Ovary (tissue), 7 donors: Measurements from ENCODE around the genes H2BC17 and GPX6.

GRCh38 chr6:27477814-27478408 is 5.0 kb upstream of the ZNF184 start:
- PRO-cap, 7 experiments: peak in 2 of 7 experiments; most common plus-strand start chr6:27478107 (in 1); most common minus-strand start chr6:27478093 (in 1)
- RAMPAGE, long total RNA, 2 experiments: no peak in any of the 2 experiments

GRCh38 chr6:27478409-27479246 is 5.7 kb upstream of the ZNF184 start:
- PRO-cap, 7 experiments: peak in 7 of 7 experiments; most common plus-strand start chr6:27479209 (in 5); most common minus-strand start chr6:27478827 (in 5)
- RAMPAGE, long total RNA, 2 experiments: no peak in any of the 2 experiments

- PRO-cap, 7 experiments: no peak in any of the 7 experiments
- RAMPAGE, long total RNA, 2 experiments: no peak in any of the 2 experiments
These were observed 6.9 kb upstream of the ZNF184 start for GRCh38 chr6:27479851-27480250.

DNA sequence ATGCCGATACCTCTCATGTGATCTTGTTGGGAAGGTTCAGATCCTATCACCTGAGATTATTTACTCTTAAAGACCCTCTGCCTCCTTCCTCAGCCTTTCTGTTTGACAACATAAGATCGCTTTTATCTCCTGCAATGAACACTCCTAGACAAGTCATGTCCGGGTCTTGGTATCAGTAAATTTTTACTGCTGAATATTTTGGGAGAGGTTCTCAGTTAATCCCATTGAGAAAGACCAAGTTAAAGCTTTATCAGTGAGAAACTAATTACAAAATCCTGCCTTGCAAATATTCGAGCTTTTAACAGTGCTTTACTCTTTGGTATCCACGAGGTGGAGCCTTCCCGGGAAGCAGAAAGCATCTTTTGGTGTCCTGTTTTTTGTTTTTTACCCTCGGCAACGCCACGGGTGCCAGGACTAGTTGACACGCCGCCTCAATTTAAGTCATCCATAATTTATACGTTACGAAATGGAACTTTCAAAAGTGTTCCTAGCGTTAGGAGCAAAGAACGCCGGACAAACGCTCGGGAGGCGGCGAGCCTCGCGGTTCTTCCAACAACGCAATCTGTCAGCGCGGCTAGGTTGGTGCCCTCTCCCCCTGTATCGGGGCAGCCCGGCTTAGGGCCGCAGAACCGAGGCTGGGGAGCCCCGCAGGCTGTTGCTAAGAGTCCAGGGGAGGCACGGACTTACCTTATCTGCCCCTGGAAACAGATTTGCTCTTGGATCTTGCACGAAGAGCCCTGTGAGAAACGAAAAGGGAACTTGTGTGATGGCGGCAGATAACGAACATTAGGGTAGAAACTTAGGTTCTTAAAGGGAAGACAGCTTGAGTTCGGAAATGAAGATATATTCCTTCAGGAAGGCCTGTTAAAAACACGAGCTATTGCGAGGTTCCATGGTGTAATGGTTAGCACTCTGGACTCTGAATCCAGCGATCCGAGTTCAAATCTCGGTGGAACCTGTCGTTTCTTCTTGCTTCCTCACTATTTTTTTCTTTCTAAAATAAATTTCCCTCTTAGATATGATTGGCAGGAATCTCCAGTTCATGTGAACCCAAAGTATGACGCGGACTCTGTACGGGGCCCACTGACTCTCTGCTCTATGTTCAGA is 46.1 kb upstream of the ZNF184 start:
- PRO-cap, 7 experiments: peak in 7 of 7 experiments; most common plus-strand start position 387 of the sequence (in 5); most common minus-strand start position 564 of the sequence (in 4)
- RAMPAGE, long total RNA, 2 experiments: no peak in any of the 2 experiments

GRCh38 chr6:27544223-27544645 is 71.3 kb upstream of the ZNF184 start:
- PRO-cap, 7 experiments: no peak in any of the 7 experiments
- RAMPAGE, long total RNA, 2 experiments: no peak in any of the 2 experiments

DNA sequence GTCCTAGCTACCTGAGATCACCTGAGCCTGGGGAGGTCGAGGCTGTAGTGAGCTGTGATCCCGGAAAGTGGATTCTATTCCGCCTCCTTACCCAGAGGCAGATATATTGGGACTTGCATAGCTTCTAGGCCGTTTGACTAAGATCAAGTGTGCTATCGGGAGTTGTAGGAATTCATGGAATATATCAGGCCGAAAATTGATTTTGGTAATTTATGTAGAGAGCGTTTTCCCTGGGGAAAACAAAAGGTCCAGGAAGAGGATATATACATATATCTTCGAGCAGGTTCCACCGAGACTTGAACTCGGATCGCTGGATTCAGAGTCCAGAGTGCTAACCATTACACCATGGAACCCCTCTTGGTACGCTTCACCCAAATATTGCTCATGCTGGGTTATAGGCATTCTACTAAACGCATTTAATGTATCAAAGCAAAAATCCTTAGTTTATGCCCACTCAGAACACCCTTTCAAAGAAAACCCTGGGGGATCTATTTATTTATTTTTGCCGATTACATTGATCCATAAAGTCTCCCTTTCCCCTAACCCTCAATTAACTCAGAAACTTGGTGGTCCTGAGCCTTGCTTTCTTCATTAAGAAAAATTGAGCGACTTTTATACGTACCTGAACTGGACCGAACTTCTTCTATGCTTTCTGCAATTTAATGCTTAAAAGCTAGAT is 74.7 kb upstream of the ZNF184 start:
- PRO-cap, 7 experiments: no peak in any of the 7 experiments
- RAMPAGE, long total RNA, 2 experiments: no peak in any of the 2 experiments

- PRO-cap, 7 experiments: no peak in any of the 7 experiments
- RAMPAGE, long total RNA, 2 experiments: no peak in any of the 2 experiments
These were observed 387 bp downstream of the H2AC13 start for GRCh38 chr6:27808352-27808768.

GRCh38 chr6:27813213-27813543 is 1.4 kb downstream of the H2AC14 start:
- PRO-cap, 7 experiments: no peak in any of the 7 experiments
- RAMPAGE, long total RNA, 2 experiments: no peak in any of the 2 experiments

DNA sequence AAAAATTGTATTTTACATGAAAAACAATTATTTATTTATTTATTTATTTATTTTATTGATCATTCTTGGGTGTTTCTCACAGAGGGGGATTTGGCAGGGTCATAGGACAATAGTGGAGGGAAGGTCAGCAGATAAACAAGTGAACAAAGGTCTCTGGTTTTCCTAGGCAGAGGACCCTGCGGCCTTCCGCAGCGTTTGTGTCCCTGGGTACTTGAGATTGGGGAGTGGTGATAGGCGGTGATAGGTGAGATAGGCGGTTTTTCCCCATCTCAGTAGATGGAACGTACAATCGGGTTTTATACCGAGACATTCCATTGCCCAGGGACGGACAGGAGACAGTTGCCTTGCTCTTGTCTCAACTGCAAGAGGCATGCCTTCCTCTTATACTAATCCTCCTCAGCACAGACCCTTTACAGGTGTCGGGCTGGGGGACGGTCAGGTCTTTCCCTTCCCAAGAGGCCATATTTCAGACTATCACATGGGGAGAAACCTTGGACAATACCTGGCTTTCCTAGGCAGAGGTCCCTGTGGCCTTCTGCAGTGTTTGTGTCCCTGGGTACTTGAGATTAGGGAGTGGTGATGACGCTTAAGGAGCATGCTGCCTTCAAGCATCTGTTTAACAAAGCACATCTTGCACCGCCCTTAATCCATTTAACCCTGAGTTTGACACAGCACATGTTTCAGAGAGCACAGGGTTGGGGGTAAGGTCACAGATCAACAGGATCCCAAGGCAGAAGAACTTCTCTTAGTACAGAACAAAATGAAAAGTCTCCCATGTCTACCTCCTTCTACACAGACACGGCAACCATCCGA is 2.1 kb downstream of the H4C11 start:
- PRO-cap, 7 experiments: no peak in any of the 7 experiments
- RAMPAGE, long total RNA, 2 experiments: no peak in any of the 2 experiments

DNA sequence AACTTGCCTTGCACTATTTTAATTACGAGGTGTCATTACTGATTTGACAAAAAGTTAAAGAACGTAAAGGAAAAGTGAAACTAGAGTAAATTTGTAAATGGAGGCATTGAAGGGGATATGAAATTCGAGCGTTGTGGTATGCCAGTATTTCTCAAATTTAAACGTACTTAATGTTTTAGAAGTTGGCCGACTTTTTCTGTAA is 374 bp upstream of the H3C11 start:
- PRO-cap, 7 experiments: no peak in any of the 7 experiments
- RAMPAGE, long total RNA, 2 experiments: no peak in any of the 2 experiments

- PRO-cap, 7 experiments: peak in 5 of 7 experiments; most common plus-strand start chr6:27893425 (in 5)
- RAMPAGE, long total RNA, 2 experiments: no peak in any of the 2 experiments
These were observed at the start of gene H2BC17 for GRCh38 chr6:27893315-27894274. H2BC17 (plus strand) TSS chr6:27893425.

- PRO-cap, 7 experiments: no peak in any of the 7 experiments
- RAMPAGE, long total RNA, 2 experiments: no peak in any of the 2 experiments
These were observed 14.3 kb downstream of the ZKSCAN8 start for GRCh38 chr6:28155930-28156523.

DNA sequence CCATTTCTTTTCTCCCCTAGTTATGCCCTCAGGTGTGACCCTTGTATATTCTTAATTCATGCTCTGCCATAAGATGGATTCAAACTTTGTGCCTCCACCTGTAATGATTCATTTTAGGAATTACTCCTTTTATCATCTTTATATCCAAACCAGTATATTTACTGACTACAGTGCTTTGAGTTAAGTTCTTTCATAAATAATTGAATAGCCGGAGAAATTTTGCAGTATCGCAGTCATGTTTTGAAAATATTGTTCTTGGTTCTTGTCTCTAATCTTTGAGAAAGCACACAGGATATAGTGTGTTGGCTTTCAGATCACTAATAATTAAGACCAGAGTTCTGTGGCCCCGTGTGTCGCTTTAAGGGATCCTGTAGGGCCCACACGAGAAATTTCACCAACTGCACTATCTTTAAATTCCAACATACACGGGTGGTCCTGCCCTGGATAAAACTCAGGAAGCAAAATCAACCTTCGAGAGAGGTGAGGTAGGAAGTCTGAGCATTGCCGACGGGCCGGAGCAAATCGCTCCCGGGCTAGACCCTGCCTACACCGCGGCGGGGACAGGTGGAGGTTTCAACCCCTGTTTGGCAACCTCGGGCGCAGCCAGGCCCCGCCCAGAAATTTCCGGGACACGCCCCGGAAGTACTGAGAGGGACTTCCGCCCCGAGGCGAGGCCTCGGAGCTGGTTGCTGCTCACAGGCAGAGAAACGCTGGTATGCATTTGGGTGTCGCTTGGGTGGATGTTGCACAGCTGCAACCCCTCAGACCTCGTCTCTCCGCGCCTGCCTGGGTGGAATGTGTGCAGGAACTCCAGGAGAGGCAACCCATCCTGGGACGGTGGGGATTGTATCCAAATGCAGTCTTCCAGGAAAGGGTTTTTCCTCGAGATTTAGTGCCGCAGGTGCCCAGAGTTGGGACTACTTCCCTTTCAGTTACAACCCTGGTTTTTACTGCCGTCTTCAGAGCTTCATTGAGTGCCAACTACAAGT is 19.7 kb downstream of the ZKSCAN8 start:
- PRO-cap, 7 experiments: peak in 7 of 7 experiments; most common plus-strand start position 676 of the sequence (in 4); most common minus-strand start position 614 of the sequence (in 6)
- RAMPAGE, long total RNA, 2 experiments: start-site peak on the plus strand in 2 of 2 experiments, centred at positions 659 to 668 of the sequence, 16 to 63 reads per replicate

DNA sequence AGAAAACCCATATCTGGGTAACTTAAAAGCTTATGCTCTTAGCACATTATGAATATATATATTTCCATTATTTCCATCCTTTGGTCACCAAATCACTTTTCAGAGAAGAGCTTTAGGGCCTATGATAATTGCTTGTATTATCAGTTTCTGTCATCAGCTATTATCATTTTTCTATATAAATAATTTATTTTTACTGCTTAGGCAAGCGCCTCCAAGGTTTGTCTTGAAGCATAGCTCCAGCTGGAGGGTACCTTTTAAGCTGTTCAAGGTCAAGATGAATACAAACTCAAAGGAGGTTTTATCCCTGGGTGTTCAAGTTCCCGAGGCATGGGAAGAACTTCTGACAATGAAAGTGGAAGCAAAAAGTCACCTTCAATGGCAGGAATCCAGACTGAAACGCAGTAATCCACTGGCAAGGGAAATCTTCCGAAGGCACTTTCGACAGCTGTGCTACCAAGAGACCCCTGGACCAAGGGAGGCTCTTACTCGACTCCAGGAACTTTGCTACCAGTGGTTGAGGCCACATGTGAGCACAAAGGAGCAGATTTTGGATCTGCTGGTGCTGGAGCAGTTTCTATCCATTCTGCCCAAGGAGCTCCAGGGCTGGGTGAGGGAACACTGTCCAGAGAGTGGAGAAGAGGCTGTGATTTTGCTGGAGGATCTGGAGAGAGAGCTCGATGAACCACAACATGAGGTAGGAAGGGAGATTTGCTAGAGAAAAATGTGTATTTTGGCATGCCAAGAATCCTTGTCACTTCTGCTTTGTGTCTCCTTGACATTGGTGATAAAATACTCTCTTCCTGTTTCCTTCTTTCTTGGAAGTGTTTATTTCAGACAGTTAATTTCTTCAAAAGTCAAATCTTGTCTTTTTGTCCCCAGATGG is 2.0 kb downstream of the ZSCAN9 start:
- PRO-cap, 7 experiments: no peak in any of the 7 experiments
- RAMPAGE, long total RNA, 2 experiments: no peak in any of the 2 experiments

GRCh38 chr6:28350761-28351581 is 1.2 kb downstream of the ZKSCAN3 start:
- PRO-cap, 7 experiments: no peak in any of the 7 experiments
- RAMPAGE, long total RNA, 2 experiments: no peak in any of the 2 experiments

DNA sequence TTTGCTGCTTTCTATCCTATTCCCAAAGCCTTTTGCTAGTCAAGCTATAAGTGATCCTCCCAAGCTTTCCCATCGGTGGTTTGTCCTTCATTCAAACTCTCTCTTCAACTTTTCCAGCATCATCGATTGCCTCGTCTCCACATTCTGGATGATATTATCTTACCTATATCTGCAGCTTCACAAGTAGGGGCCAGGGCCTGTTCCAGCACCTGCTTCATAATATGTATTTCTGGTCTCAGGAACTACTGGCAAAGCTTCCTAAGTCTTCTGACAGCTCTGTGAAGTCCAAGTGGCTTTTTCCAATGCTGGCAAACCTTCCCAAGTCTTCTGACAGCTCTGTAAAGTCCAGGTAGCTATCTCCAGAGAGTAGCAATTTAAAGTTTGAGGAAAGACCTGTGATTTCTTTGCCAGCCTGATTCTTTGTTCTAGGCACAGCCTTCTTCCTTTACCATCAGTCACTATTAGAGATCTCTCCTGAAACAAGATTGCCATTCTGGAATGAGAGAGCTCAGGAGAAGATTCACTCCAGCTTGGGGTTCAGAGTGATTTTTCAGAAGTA is 17.4 kb downstream of the ZSCAN12 start:
- PRO-cap, 7 experiments: no peak in any of the 7 experiments
- RAMPAGE, long total RNA, 2 experiments: no peak in any of the 2 experiments

- PRO-cap, 7 experiments: no peak in any of the 7 experiments
- RAMPAGE, long total RNA, 2 experiments: no peak in any of the 2 experiments
These were observed at the start of gene GPX6 for GRCh38 chr6:28515709-28516109. GPX6 (minus strand) TSS chr6:28515793.

GRCh38 chr6:28586169-28586891 is 768 bp downstream of the SCAND3 start:
- PRO-cap, 7 experiments: no peak in any of the 7 experiments
- RAMPAGE, long total RNA, 2 experiments: no peak in any of the 2 experiments

- PRO-cap, 7 experiments: no peak in any of the 7 experiments
- RAMPAGE, long total RNA, 2 experiments: no peak in any of the 2 experiments
These were observed 56.0 kb upstream of the SCAND3 start for GRCh38 chr6:28642930-28643661.

DNA sequence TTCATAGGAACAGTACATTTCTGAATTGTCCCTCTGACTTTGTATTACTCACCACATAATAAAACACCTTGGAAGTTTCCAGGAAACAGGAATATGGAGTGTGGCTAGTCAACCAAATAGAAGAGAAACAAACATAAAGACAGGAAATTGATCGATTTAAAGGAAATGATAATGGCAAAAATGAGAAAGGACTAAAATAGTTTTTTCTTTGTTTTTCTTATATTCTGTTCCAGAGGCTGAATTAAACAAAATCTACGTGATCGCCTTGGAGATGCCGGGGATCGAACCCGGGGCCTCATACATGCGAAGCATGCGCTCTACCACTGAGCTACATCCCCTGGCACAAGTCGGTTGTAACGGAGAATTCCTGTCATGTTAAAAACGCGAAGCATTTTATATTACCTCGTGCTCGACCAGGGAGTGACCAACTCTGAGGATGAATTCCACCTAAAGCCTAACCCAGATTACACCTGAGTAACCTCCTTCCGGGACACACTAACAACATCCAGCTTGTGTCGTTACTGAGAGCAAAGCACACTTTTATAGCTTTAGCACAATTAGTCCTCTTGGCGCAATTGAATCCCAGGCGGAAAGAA is 86.6 kb upstream of the SCAND3 start:
- PRO-cap, 7 experiments: peak in 1 of 7 experiments; most common minus-strand start position 344 of the sequence (in 1)
- RAMPAGE, long total RNA, 2 experiments: no peak in any of the 2 experiments